Umbilical cord (tissue), 2 donors: ENCODE measurements around a stretch of chr13.

GRCh38 chr13:97338374-97339085 lies 95.4 kb upstream of the RAP2A start:
- RAMPAGE, long total RNA = no peak

DNA sequence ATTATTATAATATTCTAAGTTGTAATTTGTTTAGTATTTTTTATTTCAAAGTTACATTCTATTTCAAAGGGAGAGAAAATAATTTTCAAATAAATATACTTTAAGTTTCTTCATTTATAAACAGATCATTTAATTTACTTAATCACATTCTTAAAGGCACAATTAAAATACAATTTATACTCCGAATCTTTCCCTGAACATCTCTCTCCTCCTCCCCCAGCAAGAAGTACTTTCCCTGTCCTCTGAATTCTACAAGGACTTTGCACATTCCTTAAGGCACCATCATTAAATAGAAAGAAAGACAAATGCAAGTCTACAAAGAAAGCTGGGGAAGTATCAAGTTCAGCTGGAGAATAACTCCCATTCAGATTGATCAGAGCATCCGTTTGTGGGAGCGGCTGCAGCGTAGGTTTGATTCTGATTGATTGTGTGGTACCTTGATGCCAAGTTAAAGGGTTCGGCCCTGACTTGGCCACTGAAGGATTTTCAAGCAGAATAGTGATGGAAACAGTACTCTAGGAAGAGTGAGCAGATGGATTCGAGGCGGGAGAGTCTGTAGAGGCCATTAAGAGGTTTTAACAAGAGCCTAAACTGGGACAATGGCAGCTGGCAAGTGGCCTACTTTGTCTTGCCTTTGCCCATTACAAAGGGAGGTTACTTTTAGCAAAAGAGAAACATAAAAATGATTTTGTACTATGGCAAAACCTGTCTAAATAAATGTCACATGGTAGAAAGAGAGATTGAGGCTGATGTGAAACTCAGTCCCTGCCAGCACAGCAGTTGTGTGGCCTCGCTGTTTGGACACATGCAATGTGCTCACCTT lies 62.6 kb upstream of the RAP2A start:
- RAMPAGE, long total RNA = no peak

GRCh38 chr13:97407254-97408053 lies 26.5 kb upstream of the RAP2A start:
- RAMPAGE, long total RNA = no peak

GRCh38 chr13:97433075-97434025 lies 619 bp upstream of the RAP2A start:
- RAMPAGE, long total RNA = no peak

GRCh38 chr13:98499452-98500030 lies 77.4 kb downstream of the STK24 start:
- RAMPAGE, long total RNA = no peak

- RAMPAGE, long total RNA = no peak
Measured at GRCh38 chr13:98542816-98543670, 33.9 kb downstream of the STK24 start.

DNA sequence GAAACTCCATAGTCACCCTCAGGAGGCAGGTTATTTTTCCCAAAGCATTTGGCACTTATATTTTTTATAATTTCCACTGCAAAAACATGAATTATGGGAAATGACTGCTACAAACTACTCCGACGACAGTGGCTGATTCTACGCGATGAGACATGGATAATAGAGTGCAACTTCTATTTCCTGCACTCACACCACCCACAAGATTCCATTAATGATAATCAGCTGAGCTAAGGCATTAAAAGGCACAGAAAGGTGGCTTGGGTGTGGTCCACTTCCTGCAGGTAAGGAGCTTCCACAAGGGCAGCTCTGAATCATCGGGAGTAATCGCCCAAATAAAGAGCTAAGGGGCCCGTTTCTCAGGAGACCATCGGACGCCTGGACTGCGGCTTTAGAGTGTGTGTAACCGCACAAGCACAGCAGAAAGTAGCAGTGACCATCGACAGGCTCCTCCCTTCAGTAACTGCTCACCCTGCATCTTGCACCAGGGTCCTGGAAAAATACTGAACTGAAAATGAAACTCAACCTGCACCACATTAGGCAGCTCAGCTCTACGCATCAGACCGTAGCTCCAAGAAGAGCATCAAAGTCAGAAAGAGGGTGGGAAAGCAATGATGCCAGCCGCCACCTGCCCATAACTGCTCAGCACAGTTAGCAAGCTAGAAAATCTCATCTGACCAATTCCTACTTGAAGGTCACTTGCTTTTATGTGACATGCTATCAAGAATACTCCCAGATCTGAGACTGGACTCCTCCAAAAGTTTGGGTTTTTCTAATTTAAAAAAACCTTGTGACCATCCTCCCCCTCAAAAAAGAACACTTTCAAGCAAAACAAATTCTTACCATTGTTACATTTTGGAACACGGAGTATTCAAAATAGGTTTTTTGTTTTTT lies 5.9 kb downstream of the STK24 start:
- RAMPAGE, long total RNA = no peak

- RAMPAGE, long total RNA = no peak
Measured at GRCh38 chr13:98574220-98574727, 2.6 kb downstream of the STK24 start.

DNA sequence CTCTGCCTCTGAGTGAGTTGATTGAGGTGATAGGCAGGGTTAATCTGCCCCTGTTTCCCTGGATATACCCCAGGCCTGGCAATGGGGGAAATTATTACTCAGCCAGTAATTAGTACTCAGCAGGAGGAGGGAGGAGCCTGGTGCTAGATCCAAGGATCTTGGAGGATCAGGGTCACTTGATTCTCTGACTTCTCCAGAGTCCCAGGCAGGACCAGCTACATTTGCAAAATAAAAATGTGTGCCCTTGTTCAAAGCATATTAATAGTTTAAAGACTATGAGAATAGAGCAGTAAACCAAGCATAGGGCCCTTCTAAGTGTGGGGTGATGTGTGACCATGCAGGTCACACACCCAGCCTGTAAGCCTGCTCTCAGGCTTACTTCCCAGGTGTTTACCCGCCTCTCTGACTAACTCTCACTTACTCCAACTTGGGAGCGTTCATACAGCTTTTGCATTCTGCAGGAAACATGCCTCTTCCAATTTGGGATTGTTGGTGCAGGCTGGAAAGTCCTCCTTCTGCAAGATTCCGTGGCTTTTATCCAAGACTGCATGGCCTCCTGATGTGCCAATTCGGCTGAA lies 7.9 kb upstream of the STK24 start:
- RAMPAGE, long total RNA = no peak

- RAMPAGE, long total RNA = no peak
Measured at GRCh38 chr13:98751856-98752521, 483 bp downstream of the SLC15A1 start.

DNA sequence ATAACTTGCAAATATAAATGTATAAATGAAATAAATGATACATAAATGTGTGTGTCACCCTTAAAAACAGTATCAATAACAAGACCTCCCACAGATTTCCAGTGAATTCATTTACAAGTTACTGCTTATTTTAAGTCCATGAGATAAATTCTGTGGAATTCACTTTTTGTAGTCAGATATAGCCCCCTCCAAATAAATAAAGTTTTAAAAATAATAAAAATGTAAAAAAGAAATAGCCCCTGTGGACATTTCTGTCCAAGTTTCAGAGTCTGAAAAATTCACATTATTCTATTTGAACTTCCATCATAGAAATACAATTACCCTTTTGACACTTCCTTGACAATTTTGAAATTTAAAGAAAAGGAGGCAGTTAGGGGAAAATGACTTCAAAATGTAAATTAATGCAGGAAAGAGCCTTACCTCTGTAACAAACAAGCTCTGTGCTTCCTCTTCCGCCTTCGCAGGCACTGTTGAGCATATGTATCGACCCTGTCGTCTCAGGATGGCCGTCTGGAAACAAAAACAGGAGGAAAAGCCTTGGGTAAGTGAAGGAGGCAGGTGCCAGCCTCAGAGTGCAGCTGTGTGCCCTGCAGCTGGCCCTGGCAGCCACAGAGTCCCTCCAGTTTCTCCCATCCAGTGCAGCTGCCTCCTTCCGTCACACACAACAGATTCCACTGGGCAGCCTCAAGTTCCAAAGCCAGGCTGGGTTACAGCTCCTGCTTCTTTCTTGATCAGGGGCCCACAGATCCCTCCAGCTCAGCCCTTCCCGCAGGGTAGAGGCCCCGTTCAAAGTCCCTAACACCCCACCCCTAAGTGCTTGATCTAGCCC lies 47.9 kb downstream of the DOCK9 start:
- RAMPAGE, long total RNA = no peak

- RAMPAGE, long total RNA = no peak
Measured at GRCh38 chr13:99087579-99088498, 110.0 kb upstream of the DOCK9 start.

GRCh38 chr13:99280040-99280714 lies 22.0 kb upstream of the GPR18 start:
- RAMPAGE, long total RNA = no peak

DNA sequence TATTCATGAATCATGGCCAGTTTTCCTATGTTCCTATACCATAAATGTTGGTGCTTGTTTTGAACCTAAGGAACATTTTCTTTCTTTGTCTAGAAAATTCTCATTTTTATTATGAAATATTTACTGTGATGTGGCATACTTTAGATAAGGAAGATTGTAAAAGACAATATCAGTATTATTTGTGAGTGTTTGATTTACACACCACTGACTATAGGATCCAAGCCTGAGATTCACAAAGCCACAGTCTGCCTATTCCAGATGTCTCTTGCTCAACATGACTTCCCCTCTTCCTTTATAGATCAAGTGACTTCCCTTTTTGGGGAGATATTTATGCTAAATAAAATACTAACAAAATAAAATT lies 13.4 kb upstream of the GPR183 start:
- RAMPAGE, long total RNA = no peak

GRCh38 chr13:99406501-99407325 lies 94.6 kb upstream of the TM9SF2 start:
- RAMPAGE, long total RNA = no peak

GRCh38 chr13:99415762-99416424 lies 85.4 kb upstream of the TM9SF2 start:
- RAMPAGE, long total RNA = no peak

- RAMPAGE, long total RNA = no peak
Measured at GRCh38 chr13:99422249-99422770, 79.0 kb upstream of the TM9SF2 start.

GRCh38 chr13:99498198-99499166 lies 2.8 kb upstream of the TM9SF2 start:
- RAMPAGE, long total RNA = no peak

DNA sequence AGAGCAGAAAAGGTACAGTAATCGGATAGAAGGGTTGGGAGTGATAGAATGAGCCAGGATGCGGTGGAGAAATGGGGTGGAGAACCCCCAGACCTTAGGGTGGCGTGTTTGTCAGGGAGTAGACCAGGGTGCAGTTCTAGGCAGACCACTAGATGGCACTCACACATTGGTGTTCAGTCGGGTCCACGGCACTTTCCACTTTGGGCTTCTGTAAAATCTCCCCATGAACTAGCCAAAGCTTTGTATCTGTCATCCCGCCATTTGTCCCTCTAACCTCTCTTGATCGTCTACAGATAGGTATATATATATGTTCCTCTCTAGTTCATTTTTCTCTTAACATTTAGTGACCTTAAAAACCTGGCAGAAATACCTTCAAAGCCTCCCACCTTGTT lies 49.7 kb downstream of the CLYBL start:
- RAMPAGE, long total RNA = no peak

DNA sequence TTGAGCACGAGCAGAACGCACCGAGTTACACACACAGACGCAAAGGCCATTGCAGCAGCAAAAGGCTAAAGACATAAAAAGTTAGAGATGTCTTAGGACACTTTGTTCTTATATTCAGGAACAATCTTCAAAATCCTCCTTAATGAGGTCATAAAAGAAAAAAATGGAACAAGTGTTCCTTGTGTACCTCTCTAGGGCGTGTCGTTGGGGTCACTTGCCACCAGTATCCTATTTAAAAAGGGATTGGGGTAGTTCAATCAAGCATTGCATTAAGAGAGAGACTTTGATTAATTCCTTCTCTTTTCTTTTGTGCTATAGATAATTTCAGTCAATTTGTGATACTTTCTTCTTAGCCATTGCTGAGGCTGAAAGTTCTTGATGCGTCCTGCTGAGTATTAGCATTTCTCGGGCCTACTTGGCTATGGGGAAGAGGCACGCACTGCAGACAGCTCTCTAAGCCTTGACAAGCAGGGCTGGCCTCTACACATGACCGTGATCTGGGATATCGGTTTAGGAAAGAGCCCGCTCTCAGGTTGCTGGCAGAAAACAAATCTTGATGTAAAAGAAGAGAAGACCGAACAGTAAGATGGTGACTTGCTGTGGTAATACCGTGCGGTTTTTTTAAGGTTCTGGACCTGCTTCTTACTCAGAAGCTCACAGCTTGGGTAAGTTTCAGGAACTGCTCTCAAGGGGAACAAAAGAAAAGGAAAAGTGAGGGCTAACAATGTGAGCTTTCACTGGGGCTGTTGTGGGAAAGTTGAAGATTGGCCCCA lies 118.4 kb downstream of the CLYBL start:
- RAMPAGE, long total RNA = no peak